Pericardium fibroblast (primary cell): ENCODE results near the genes CFAP36 and CCDC85A.

DNA sequence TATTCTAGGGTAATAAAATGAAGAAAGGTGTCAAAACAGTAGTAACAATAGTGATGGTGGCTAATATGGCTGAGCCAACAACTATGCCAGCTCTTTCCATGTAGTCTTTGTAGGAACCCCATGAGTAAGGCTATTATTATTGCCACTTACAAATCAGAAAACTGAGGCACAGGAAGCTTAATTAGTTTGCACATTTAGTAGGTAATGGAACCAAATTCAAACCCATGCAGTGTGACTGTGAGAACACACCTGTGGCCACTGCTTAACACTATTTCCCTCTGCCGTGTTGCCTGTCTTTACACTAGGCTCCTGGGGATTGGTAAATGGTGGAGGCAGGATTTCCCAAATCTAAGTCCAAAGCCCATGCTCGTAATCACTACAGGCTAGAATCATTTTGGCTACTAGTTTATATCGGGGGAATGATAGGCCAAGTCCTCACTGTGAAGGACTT, 149.2 kb downstream of the RTN4 start:
- RAMPAGE, long total RNA: no peak

- RAMPAGE, long total RNA: no peak
These were observed 35.3 kb downstream of the RTN4 start for GRCh38 chr2:55014920-55015455.

GRCh38 chr2:55049352-55049889, 830 bp downstream of the RTN4 start:
- RAMPAGE, long total RNA: no peak

DNA sequence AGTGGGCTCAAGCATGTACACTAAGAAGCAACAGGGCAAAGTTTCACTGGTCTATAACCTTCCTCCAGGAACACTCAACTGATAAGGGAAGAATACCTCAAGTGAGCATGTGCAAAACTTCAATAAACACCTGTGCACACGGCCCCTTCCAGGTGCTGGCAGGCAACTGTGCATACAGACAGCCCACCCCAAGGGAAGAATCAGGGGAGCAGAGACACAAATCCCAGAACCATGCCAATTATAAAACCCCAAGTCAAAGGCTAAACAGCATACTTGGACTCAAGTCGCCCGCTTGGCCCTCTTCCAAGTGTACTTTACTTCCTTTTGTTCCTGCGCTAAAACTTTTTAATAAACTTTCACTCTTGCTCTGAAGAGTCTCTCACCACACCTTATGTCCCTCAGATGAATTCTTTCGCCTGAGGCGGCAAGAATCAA, 85.9 kb upstream of the RTN4 start:
- RAMPAGE, long total RNA: no peak

DNA sequence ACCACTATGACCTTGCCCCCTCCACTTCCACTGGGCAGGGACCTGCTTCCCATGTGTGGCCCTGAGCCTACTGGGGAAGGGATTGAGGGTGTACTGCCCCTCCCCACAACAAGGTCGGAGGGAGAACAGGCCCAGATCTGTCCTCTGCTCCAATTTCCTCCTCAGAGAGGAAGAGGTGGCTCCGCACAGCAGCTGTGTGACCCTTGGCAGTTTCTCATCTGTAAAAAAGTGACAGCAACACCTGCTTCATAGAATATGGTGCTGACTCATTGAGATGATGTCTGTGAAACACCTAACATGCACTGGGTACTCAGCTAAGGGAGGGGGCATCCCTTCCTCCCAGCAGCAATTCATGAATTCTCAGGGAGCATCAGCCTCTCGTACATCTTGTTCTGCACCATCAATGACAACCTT, 72.8 kb downstream of the CLHC1 start:
- RAMPAGE, long total RNA: no peak

GRCh38 chr2:55519359-55519521, 278 bp upstream of the CFAP36 start:
- RAMPAGE, long total RNA: no peak

DNA sequence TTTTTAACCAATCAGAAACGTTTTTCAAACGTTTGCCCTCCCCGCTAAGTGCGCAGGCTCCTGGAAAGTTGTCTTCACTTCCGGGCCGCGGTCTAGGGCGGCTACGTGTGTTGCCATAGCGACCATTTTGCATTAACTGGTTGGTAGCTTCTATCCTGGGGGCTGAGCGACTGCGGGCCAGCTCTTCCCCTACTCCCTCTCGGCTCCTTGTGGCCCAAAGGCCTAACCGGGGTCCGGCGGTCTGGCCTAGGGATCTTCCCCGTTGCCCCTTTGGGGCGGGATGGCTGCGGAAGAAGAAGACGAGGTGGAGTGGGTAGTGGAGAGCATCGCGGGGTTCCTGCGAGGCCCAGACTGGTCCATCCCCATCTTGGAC, at the start of gene CFAP36:
Gene CFAP36, plus strand, starts transcription at position 197 of the 373 bp plus-strand sequence.
- RAMPAGE, long total RNA: start-site peak on the plus strand centred at position 194 of the sequence, 159 bp wide, 3,538 and 2,812 reads in 2 replicates

GRCh38 chr2:55530378-55530765, 10.9 kb downstream of the CFAP36 start:
- RAMPAGE, long total RNA: no peak

DNA sequence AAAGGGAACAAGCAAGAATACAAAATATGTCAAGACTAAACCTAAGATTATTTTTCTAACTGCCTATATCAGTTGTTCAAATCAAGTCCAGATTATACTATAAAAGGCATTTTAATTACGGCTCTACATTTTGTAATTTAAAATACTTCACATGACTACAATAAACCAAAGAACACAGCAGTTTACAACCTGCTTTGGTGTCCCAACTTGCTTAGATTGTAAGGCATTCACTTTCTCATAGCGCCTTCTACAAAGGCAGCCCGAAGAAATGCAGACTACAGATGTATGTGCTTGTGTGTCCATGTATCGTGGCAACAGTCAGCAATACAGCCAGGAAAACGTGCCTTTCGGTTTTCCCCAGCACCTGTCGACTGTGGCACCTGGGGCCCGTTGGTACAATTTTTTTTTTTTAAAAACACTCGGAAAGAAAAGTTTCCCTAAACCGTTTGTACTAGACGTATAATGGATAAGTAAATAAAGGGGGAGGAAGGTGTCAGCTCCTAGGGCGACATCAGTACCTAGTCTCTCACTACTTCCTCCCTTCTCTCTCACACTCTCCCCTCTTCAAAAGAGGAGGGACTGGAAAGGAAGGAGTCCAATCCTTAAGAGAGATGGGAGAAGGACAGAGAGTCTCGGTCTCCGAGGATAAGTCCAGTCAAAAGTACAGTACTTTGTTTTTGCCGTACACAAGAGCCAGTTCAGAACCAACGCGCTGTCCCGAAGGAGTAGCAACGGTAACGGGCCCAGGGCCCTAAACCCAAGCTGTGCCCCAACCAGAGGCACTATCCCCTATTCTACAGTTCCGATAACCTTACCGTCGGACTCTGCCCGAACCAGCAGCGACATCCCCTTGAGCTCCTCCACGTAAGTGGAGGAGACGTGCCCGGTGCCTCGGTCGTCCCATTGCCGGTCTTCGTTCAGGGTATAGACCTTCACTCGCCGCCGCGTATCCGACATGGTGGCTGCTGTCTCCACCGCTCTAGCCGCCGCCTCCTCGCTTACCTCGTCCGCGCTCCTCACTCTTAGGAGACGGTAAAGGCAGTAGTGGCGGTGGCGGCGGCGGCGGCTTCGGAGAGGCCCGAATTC, 750 bp downstream of the PPP4R3B start:
- RAMPAGE, long total RNA: no peak

- RAMPAGE, long total RNA: no peak
These were observed 84.4 kb downstream of the EFEMP1 start for GRCh38 chr2:55839158-55839662.

DNA sequence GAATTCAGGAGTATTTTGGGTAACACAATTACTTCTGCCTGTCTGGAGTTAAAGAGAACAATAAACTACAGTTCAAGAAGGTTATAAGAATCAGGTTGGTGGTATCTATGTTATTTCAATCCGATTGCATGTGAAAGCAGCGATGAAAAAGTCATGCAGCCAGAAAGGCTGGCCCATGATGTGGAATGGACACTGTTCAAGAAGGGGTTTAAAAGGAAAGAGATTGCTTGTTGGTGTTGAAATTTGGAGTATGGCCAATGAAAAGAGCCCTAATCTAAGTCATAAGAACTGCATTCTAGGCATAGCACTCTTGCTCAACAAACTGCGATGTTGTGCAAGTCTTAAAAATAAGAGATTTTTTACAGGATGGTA, 61.4 kb downstream of the EFEMP1 start:
- RAMPAGE, long total RNA: no peak

DNA sequence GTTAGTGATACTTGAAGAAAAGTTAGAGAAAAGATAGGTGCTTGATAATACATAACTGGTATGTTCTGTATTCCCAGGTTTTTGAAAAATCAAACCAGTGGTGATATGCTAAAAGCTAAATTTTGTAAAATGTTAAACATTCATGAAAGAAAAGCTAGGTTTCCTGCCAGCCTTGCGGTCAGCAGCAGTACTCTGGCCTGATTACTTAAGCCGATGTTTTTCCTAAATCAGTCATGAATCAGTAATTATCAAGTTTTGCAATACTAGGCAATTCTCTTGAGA, 31.0 kb upstream of the EFEMP1 start:
- RAMPAGE, long total RNA: no peak

- RAMPAGE, long total RNA: no peak
These were observed at the start of gene CCDC85A for GRCh38 chr2:56183542-56184373. CCDC85A (plus strand) TSS chr2:56183990.

DNA sequence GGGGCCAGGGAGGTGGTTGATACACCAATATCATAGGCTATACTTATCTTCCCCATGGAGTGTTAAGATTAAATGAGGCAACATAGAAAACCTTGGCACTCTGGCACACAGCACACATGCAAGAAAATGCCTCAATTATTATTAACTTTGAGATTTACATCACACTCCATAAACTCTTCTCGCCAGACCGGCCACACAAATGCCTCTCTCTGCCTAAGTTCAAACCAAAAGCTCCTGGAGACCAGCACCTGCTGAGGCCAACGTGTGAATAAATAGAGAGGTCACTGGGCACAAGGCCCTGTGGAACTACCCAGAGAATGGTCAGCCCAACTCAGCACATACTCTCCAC, 498.7 kb downstream of the BCL11A start:
- RAMPAGE, long total RNA: no peak

DNA sequence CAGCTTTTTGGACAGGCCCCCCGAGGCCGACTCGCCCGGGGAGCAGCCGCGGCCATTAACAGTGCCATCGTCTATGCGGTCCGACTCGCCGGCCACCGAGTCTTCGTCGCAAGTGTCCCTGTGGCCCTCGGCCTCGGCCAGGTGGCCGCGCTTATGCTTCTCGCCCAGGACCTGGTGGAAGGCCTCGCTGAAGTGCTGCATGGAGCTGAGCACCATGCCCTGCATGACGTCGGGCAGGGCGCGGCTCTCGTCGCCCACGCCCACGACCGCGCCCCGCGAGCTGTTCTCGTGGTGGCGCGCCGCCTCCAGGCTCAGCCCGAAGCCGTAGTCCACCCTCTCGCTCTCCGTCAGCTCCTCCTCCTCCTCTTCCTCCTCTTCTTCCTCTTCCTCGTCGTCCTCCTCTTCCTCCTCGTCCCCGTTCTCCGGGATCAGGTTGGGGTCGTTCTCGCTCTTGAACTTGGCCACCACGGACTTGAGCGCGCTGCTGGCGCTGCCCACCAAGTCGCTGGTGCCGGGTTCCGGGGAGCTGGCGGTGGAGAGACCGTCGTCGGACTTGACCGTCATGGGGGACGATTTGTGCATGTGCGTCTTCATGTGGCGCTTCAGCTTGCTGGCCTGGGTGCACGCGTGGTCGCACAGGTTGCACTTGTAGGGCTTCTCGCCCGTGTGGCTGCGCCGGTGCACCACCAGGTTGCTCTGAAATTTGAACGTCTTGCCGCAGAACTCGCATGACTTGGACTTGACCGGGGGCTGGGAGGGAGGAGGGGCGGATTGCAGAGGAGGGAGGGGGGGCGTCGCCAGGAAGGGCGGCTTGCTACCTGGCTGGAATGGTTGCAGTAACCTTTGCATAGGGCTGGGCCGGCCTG, 92.2 kb downstream of the BCL11A start:
- RAMPAGE, long total RNA: no peak

DNA sequence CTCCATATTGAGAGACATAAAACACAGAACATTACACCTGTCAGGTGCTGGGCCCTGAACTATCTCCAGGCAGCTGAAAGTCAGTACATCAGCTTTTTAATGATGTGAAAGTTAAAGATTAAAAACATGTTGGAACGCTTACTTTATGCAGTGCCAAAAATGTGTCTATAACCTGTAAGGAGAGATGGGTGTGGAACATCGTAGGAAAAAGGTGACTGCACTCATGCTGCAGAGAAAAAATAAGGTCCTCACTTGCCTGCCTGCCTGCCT, 34.2 kb downstream of the BCL11A start:
- RAMPAGE, long total RNA: no peak

- RAMPAGE, long total RNA: no peak
These were observed 20.5 kb downstream of the BCL11A start for GRCh38 chr2:60533070-60533289.

GRCh38 chr2:60544004-60544569, 9.4 kb downstream of the BCL11A start:
- RAMPAGE, long total RNA: no peak

DNA sequence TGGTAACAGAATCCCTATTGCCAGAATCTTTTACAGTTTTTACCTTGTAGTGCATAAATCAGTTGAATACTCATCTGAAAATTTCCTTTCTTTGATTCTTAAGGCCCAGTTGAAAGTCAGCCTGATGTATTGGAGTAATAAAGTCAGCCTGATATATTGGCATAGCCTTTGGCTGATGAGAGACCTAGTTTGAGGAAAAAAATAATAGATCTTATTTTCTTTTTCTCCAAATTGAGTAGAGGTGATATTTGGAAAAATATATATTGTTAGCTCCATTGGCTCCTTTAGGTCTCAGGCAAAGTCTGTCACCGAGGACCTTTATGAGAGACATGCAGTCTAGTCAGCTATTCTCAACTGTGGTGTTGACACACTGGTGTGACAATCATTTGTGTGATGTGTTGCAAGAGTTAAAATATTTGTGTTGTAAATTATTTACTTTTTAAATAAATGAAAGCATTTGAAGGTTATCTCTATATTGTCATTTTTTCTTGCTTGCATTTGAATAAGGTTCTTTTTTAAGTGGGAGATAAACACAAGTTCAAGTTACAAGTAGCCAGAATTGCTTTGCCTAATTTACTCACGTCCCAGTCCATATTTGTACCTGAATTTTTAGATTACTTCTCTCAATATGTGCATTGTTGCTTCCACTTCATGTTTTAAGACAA, 4.2 kb downstream of the REL start:
- RAMPAGE, long total RNA: no peak

GRCh38 chr2:60926410-60927587, 45.4 kb downstream of the REL start:
- RAMPAGE, long total RNA: no peak